SK-N-SH (cell line): ENCODE data around the gene LHX2.

- RRBS, result no CpG with 5 or more reads among the region's 8 CpGs
CAGE:
- cytosol, long polyA plus RNA, result no peak
- long polyA plus RNA, result no peak
- nucleus, long polyA plus RNA, result no peak
Observed at GRCh38 chr9:123356385-123356601, 296 bp downstream of the CRB2 start.

DNA sequence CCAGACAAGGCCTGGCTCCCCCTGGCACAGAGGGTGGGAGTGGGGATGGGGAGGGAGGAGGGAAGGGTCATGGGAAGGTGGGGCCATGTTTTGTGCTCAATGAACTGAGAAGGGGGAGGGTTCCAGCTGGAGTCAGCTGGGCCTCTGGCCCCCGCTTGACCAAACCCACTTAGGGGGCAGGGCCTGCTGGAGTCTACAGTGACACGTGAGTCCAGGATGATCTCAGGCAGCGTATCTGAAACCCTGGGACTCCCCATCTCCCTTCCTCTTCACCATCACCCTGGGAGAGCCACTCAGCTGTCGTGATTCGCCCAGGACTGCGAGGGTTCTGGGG, 8.5 kb downstream of the CRB2 start:
- RRBS, result no CpG with 5 or more reads among the region's 6 CpGs
CAGE:
- cytosol, long polyA plus RNA, result no peak
- long polyA plus RNA, result no peak
- nucleus, long polyA plus RNA, result no peak

GRCh38 chr9:123382079-123382618, 26.2 kb downstream of the CRB2 start:
- RRBS, result 93% methylated on average over 6 of the region's 27 CpGs
CAGE:
- cytosol, long polyA plus RNA, result no peak
- long polyA plus RNA, result no peak
- nucleus, long polyA plus RNA, result no peak

- RRBS, result no CpG with 5 or more reads among the region's 11 CpGs
CAGE:
- cytosol, long polyA plus RNA, result no peak
- long polyA plus RNA, result no peak
- nucleus, long polyA plus RNA, result no peak
Observed at GRCh38 chr9:123518948-123519703, 163.1 kb downstream of the CRB2 start.

- RRBS, result no CpG with 5 or more reads among the region's 4 CpGs
CAGE:
- cytosol, long polyA plus RNA, result no peak
- long polyA plus RNA, result no peak
- nucleus, long polyA plus RNA, result no peak
Observed at GRCh38 chr9:123658828-123659495, 271.0 kb downstream of the DENND1A start.

DNA sequence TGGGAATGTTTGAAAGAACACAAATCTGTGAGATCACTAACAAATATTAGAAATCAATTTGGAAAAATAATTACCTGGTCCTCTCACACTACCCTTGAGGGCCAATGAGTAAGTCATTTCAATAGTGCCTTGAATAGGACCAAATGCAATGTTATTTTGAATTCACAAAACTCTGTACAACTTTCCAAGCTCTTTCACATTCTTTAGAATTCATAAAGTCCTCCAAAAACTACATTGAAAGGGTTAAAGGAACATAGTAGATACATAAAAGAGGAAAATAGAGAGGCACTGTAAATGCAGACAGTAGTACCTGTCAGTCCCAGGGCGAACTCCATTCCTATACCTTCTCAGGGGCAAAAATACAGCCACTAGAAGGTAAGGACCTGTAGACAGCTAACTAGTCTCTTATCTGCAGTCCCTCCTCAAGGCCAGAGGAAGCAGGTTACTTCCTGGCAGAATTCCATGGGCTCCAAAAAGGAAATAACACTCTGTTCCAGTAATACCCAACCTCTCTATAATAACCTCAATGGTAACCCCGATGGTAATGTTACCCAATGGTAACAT, 113.3 kb downstream of the DENND1A start:
- RRBS, result no CpG with 5 or more reads among the region's 2 CpGs
CAGE:
- cytosol, long polyA plus RNA, result no peak
- long polyA plus RNA, result no peak
- nucleus, long polyA plus RNA, result no peak

- RRBS, result 1% methylated on average over 17 of the region's 46 CpGs
CAGE:
- cytosol, long polyA plus RNA, result no peak
- long polyA plus RNA, result no peak
- nucleus, long polyA plus RNA, result no peak
Observed at GRCh38 chr9:124011301-124011887, at the start of gene LHX2. Gene LHX2 (plus strand): TSS chr9:124011768.

GRCh38 chr9:124242833-124243468, 14.8 kb upstream of the NEK6 start:
- RRBS, result no CpG with 5 or more reads among the region's 13 CpGs
CAGE:
- cytosol, long polyA plus RNA, result no peak
- long polyA plus RNA, result no peak
- nucleus, long polyA plus RNA, result no peak

- RRBS, result no CpG with 5 or more reads among the region's 15 CpGs
CAGE:
- cytosol, long polyA plus RNA, result no peak
- long polyA plus RNA, result no peak
- nucleus, long polyA plus RNA, result no peak
Observed at GRCh38 chr9:124262216-124263181, 4.8 kb downstream of the NEK6 start.

- RRBS, result no CpG with 5 or more reads among the region's 26 CpGs
CAGE:
- cytosol, long polyA plus RNA, result no peak
- long polyA plus RNA, result no peak
- nucleus, long polyA plus RNA, result no peak
Observed at GRCh38 chr9:124285759-124286983, 28.4 kb downstream of the NEK6 start.

DNA sequence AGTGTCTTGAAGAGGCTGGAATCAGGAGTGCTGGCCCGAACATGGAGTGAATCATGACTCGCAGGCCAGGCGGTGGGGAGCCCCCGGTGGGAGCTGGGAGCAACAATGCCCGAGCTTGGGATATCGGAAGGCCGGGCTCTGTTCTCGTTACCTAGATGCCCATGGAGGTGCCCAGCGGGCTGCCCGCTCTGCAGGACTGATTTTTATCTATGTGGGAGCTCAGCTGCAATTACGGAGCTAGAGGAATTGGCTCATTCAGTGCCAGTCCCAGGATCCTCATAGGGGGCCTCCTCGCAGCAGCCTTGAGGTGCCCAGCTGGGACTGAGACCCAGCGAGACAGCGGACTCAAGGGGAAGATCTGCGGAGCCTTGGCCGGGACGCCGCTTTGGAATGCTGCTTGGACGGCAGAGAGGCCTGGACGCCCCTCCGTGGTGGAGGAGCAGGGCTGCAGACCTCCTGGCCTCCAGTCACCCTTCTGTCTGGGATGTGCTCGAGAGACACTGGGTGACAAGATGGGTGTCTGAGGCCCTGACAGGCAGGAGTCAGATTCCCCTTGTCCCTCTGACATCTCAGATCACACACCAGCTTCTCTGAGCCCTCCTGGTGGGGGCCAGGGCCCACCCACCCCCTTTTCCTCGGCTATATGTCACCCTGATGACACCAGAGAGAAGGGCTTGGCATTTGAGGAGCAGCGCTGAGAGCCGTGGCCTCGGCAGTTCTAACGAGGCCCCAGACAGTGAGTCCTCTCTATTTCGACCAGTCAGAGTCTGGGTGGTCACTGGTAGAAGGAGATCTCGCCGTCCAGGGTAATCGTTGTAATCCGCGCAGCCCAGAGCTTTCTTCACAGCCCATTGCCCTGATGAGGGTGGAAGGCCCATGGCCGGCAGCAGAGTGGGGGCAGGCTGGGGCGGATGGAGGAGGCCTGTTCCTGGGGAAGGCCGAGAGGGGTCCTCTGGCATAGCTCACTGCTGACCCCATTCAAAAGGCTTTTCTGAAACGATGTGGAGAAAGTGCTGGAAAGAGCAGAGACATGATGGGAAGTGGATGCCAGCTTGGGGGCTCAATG, 70.4 kb downstream of the PSMB7 start:
- RRBS, result 95% methylated on average over 2 of the region's 37 CpGs
CAGE:
- cytosol, long polyA plus RNA, result no peak
- long polyA plus RNA, result no peak
- nucleus, long polyA plus RNA, result no peak

- RRBS, result no CpG with 5 or more reads among the region's 8 CpGs
CAGE:
- cytosol, long polyA plus RNA, result no peak
- long polyA plus RNA, result no peak
- nucleus, long polyA plus RNA, result no peak
Observed at GRCh38 chr9:124595495-124596096, 88.4 kb upstream of the NR5A1 start.

DNA sequence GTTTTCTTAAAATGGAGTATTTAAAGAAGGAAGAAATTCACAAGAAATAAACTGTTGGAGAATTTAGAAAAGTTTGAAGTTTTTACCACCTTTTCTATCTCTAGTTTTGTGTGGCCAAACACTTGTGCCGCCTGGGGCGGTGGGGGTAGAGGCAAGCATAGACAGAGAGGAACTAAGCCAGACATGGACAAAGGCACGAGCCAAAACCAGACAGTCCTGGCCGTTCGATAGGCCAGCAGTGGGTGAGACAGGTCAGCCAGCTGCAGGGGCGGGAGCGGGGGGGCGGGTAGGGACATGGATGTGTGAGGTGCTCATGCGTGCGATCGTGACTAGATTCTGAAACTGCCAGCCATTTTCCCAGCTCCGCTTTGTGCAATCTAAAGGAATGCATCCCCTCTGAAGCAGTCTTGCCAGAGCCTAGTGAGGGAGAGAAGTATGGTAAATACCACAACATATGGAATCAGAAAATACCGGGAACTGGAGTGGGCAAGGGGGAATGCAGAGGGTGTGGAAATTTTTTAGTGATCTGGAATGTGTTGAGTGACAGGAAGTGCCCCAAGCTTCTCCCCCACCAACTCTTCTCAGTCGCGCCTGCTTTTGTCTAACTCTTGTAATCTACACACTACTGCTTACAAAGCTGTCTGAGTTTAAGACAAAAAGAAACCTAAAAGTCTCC, 112.0 kb downstream of the NR6A1 start:
- RRBS, result no CpG with 5 or more reads among the region's 15 CpGs
CAGE:
- cytosol, long polyA plus RNA, result no peak
- long polyA plus RNA, result no peak
- nucleus, long polyA plus RNA, result no peak

- RRBS, result 4% methylated on average over 3 of the region's 10 CpGs
CAGE:
- cytosol, long polyA plus RNA, result no peak
- long polyA plus RNA, result no peak
- nucleus, long polyA plus RNA, result no peak
Observed at GRCh38 chr9:124812318-124812936, 35.5 kb downstream of the OLFML2A start.

- RRBS, result 1% methylated on average over 46 of the region's 112 CpGs
CAGE:
- cytosol, long polyA plus RNA, result no peak
- long polyA plus RNA, result no peak
- nucleus, long polyA plus RNA, result no peak
Observed at GRCh38 chr9:124868180-124869565, 6.7 kb downstream of the ARPC5L start.

DNA sequence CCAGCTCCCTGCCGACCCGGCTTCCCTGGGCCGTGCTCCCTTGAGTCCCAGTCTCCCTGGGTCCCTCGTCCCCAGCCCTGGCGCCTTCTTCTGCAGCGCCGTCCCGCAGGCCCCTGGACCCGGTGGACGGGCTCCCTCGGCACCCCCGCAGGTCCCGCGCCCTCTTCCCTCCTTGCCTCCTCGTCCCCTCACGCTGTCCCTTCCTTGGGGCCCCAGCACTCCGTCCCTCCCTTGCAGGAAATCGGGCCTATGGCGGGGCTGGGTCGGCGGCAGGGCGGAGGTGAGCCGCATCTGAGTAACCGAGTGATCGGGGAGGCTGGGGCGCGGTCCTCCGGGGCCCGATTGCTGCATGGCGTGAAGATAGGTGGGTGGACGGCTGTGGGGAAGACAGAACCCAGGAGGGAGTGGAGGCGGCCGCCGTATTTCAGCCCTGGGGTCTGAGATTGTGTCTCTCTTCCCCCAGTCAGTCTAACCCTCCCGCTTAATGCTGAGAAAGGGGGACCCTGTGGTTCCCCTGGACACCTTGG, 7.7 kb downstream of the ARPC5L start:
- RRBS, result 3% methylated on average over 6 of the region's 35 CpGs
CAGE:
- cytosol, long polyA plus RNA, result no peak
- long polyA plus RNA, result no peak
- nucleus, long polyA plus RNA, result no peak

GRCh38 chr9:124873468-124874254, 11.7 kb downstream of the ARPC5L start:
- RRBS, result no CpG with 5 or more reads among the region's 19 CpGs
CAGE:
- cytosol, long polyA plus RNA, result no peak
- long polyA plus RNA, result no peak
- nucleus, long polyA plus RNA, result no peak

- RRBS, result no CpG with 5 or more reads among the region's 11 CpGs
CAGE:
- cytosol, long polyA plus RNA, result no peak
- long polyA plus RNA, result no peak
- nucleus, long polyA plus RNA, result no peak
Observed at GRCh38 chr9:124876657-124877317, 14.9 kb downstream of the ARPC5L start.

DNA sequence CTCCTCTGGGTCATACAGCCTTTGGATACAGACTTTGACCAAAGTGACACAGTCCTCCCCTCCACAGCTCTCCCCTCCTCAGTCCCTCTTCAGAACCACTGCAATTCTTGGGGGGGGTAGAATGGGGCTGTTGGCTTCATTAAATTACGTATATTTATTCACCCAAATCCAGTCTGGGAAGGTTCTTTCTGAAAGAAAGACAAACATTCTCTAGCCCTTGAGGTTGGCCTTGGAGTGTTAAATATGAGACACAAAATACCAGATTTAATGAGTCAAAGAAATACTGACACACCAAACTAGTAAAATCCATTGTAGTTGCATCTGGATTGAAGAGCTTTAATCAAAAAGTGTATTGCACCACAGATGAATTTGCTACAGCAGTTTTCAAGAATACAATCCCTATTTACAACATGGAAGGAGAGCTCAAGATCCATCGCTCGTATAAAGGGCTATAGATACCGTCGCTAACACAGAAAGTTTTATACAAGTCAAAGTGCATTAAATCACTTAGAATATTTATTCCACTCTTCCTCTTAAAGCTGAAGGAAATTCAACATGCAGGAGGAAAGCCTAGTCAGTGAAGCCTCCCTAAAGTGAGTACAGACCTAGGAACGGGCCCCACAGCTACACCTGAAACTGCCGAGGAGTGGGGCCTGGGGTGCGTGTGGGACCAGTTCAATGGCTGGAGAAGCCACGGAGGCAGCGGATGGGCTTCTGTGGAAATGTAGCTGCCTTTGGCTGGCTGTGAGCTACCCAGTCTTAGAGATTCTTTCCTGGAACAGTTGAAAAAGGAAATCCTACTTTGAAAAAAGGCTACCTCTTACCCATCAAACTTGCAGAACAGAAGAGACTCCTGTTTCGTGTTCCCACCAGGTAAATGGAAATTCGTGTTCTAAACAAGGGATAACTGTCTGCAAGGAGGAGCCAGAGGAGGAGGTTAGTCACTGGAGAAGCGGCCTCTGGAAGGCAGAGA, 16.4 kb downstream of the ARPC5L start:
- RRBS, result no CpG with 5 or more reads among the region's 13 CpGs
CAGE:
- cytosol, long polyA plus RNA, result no peak
- long polyA plus RNA, result no peak
- nucleus, long polyA plus RNA, result no peak

- RRBS, result 2% methylated on average over 7 of the region's 20 CpGs
CAGE:
- cytosol, long polyA plus RNA, result no peak
- long polyA plus RNA, result no peak
- nucleus, long polyA plus RNA, result no peak
Observed at GRCh38 chr9:124940094-124940883, 594 bp downstream of the GOLGA1 start.